ENCODE measurements around a stretch of chr7.

GRCh38 chr7:154442927-154443182 lies 390.7 kb downstream of the DPP6 start:
- RRBS: no CpG with 5 or more reads among the region's 2 CpGs
CAGE:
- cytosol, long polyA plus RNA: no peak
- long polyA plus RNA: no peak
- nucleus, long polyA plus RNA: no peak

- RRBS: no CpG with 5 or more reads among the region's 2 CpGs
CAGE:
- cytosol, long polyA plus RNA: no peak
- long polyA plus RNA: no peak
- nucleus, long polyA plus RNA: no peak
Observed at GRCh38 chr7:154702814-154703088, 300.2 kb downstream of the PAXIP1 start.

- RRBS: no CpG with 5 or more reads among the region's 3 CpGs
CAGE:
- cytosol, long polyA plus RNA: no peak
- long polyA plus RNA: no peak
- nucleus, long polyA plus RNA: no peak
Observed at GRCh38 chr7:154929029-154929265, 74.0 kb downstream of the PAXIP1 start.

DNA sequence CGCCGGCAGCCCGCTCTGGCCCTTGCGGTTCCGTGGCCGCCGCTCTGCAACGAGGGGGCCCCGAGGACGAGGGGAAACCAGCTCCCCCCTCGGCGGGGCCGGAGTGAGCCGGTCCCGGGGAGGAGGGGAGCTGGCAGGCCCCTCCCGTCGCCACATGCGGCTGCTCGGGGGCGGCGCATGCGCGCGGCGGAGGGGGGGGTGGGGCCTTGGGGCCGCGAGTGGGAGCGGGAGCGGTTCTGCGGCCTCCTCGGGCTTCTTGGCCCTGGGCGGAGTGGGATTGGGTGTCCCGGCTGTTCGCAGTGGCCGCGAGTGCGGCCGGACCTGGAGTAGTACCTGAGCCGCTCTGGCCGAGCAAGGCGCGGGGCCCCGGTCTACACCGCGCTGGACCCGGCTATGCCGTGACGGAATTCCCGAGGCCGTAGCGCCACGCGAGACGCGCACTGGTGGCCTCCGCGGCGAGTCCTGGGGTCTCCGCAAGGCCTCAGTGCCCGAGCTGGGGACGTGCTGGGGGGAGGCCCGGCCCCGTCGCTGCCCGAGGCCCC lies 401 bp upstream of the PAXIP1 start:
- RRBS: 1% methylated on average over 15 of the region's 65 CpGs
CAGE:
- cytosol, long polyA plus RNA: no peak
- long polyA plus RNA: no peak
- nucleus, long polyA plus RNA: no peak

GRCh38 chr7:155198129-155198785 lies 99.4 kb upstream of the INSIG1 start:
- RRBS: 80% methylated on average over 10 of the region's 21 CpGs
CAGE:
- cytosol, long polyA plus RNA: no peak
- long polyA plus RNA: no peak
- nucleus, long polyA plus RNA: no peak

GRCh38 chr7:155252788-155253677 lies 44.6 kb upstream of the INSIG1 start:
- RRBS: no CpG with 5 or more reads among the region's 27 CpGs
CAGE:
- cytosol, long polyA plus RNA: no peak
- long polyA plus RNA: no peak
- nucleus, long polyA plus RNA: no peak

- RRBS: no CpG with 5 or more reads among the region's 5 CpGs
CAGE:
- cytosol, long polyA plus RNA: no peak
- long polyA plus RNA: no peak
- nucleus, long polyA plus RNA: no peak
Observed at GRCh38 chr7:155273574-155273950, 24.1 kb upstream of the INSIG1 start.

- RRBS: no CpG with 5 or more reads among the region's 25 CpGs
CAGE:
- cytosol, long polyA plus RNA: no peak
- long polyA plus RNA: no peak
- nucleus, long polyA plus RNA: no peak
Observed at GRCh38 chr7:155276057-155277098, 21.3 kb upstream of the INSIG1 start.

- RRBS: 3% methylated on average over 7 of the region's 27 CpGs
CAGE:
- cytosol, long polyA plus RNA: no peak
- long polyA plus RNA: no peak
- nucleus, long polyA plus RNA: no peak
Observed at GRCh38 chr7:155459934-155460437, 2.1 kb downstream of the EN2 start.

GRCh38 chr7:155466715-155467290 lies 8.9 kb downstream of the EN2 start:
- RRBS: under 1% methylated on average over 25 of the region's 53 CpGs
CAGE:
- cytosol, long polyA plus RNA: no peak
- long polyA plus RNA: no peak
- nucleus, long polyA plus RNA: no peak

GRCh38 chr7:155509217-155509796 lies 37.1 kb downstream of the CNPY1 start:
- RRBS: 1% methylated on average over 8 of the region's 30 CpGs
CAGE:
- cytosol, long polyA plus RNA: no peak
- long polyA plus RNA: no peak
- nucleus, long polyA plus RNA: no peak

- RRBS: no CpG with 5 or more reads among the region's 16 CpGs
CAGE:
- cytosol, long polyA plus RNA: no peak
- long polyA plus RNA: no peak
- nucleus, long polyA plus RNA: no peak
Observed at GRCh38 chr7:155546995-155547599, 738 bp upstream of the CNPY1 start.

GRCh38 chr7:155638411-155638817 lies 6.0 kb upstream of the RBM33 start:
- RRBS: no CpG with 5 or more reads among the region's 5 CpGs
CAGE:
- cytosol, long polyA plus RNA: no peak
- long polyA plus RNA: no peak
- nucleus, long polyA plus RNA: no peak

- RRBS: 2% methylated on average over 33 of the region's 58 CpGs
CAGE:
- cytosol, long polyA plus RNA: no peak
- long polyA plus RNA: no peak
- nucleus, long polyA plus RNA: no peak
Observed at GRCh38 chr7:155808124-155808878, 4.0 kb downstream of the SHH start.

- RRBS: 0% methylated on average over 1 of the region's 11 CpGs
CAGE:
- cytosol, long polyA plus RNA: no peak
- long polyA plus RNA: no peak
- nucleus, long polyA plus RNA: no peak
Observed at GRCh38 chr7:155809355-155809596, 3.0 kb downstream of the SHH start.

GRCh38 chr7:155843941-155844732 lies 31.9 kb upstream of the SHH start:
- RRBS: no CpG with 5 or more reads among the region's 26 CpGs
CAGE:
- cytosol, long polyA plus RNA: no peak
- long polyA plus RNA: no peak
- nucleus, long polyA plus RNA: no peak

- RRBS: 89% methylated on average over 3 of the region's 13 CpGs
CAGE:
- cytosol, long polyA plus RNA: no peak
- long polyA plus RNA: no peak
- nucleus, long polyA plus RNA: no peak
Observed at GRCh38 chr7:155918994-155919412, 106.7 kb upstream of the SHH start.

- RRBS: 93% methylated on average over 14 of the region's 25 CpGs
CAGE:
- cytosol, long polyA plus RNA: no peak
- long polyA plus RNA: no peak
- nucleus, long polyA plus RNA: no peak
Observed at GRCh38 chr7:155951419-155952172, 139.3 kb upstream of the SHH start.

- RRBS: no CpG with 5 or more reads among the region's 18 CpGs
CAGE:
- cytosol, long polyA plus RNA: no peak
- long polyA plus RNA: no peak
- nucleus, long polyA plus RNA: no peak
Observed at GRCh38 chr7:155960756-155961570, 148.7 kb upstream of the SHH start.

GRCh38 chr7:156055062-156055434 lies 242.8 kb upstream of the SHH start:
- RRBS: no CpG with 5 or more reads among the region's 5 CpGs
CAGE:
- cytosol, long polyA plus RNA: no peak
- long polyA plus RNA: no peak
- nucleus, long polyA plus RNA: no peak

All from H1 (cell line).